Astrocyte (in vitro differentiated cells and primary cell): ENCODE measurements around the genes H3-7 and PPIAL4D.

DNA sequence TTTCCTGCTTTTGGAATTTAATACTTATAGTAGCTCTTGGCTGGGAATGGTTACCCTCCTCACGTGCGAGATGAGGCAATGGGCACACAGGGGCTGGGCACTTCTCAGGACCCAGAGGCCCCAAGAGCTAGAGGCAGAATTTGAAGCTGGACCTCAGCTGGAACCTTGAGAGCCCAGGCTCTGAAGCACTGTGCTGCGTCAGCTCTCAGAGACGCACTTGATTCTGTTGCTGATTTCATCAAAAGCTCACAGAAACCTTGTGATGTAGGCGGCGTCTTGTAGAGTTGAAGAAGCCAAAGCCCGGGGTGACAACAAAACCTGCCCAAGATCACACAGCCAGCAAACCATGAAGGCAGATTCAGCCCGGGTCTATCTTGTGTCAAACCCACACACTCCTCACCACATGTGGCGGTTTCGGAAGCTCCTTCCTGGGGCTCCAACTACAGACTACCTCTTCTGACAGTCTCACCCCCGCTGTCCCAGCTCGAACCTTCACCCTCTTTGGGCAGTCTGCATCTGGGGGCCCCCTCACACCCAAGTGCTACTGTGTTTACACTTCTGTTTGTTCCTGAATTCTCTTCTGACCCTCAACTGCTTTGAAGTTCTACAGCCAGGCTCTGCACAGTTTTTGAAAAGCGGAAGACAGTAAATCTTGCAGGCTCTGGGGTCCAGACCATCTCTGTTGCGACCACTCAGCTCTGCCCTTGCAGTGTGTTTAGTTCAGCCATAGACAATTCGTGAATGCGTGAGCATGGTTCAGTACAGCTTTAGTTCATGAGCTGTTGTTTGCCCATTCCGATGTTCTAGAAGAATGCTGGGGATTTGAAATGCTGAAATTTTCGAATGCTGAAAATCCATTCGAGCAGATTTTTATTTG is 50.4 kb downstream of the TENT5C start:
- PRO-cap = no peak
- RRBS, 2 experiments = 80 to 82% methylated on average over 2 of the region's 19 CpGs

DNA sequence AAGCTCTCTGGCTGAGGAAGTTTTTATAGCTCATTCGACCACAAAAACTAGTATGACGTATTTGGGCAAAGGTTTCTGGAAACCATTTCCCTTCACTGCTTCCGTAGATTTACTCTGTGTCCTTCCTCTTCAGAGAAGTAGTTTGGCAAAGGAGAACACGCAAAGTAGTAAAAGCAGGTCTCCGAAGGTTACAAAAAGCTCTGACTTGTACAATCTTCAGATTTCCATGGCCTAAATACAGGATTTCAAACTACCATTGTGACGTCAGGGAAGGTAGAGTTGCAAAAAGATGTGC is 145.2 kb downstream of the TBX15 start:
- PRO-cap = no peak
- RRBS, 2 experiments = no CpG with 5 or more reads among the region's 6 CpGs

- PRO-cap = no peak
- RRBS, 2 experiments = 9 to 12% methylated on average over 11 to 14 of the region's 52 CpGs
Observed at GRCh38 chr1:118984246-118985117, 3.7 kb downstream of the TBX15 start.

- PRO-cap = no peak
- RRBS, 2 experiments = no CpG with 5 or more reads among the region's 19 CpGs
Observed at GRCh38 chr1:118987034-118987336, 1.2 kb downstream of the TBX15 start.

- PRO-cap = no peak
- RRBS, 2 experiments = no CpG with 5 or more reads among the region's 4 CpGs
Observed at GRCh38 chr1:118988524-118988748, 293 bp upstream of the TBX15 start.

DNA sequence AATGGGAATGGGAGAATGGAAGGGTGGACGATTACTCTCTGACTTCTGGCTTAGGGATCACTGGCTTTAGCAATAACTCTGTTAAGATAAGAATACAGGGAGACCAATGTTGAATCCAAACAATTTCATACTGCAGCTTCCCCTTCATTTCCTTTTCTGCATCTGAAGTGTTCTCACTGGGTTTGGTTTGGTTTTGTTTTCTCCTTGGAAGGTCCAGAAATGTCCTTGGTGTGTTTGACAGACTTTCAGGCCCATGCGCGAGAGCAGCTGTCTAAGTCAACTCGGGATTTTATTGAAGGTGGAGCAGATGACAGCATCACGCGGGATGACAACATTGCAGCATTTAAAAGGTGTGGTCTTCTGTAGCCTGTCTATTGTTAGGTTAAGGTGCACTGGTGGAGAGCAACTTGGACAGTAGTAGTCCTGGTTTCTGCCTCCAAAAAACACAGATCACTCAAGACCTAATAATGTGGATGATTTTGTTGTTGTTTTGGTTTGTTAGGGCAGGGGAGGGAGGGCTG is 12.3 kb downstream of the HAO2 start:
- PRO-cap = no peak
- RRBS, 2 experiments = no CpG with 5 or more reads among the region's 6 CpGs

DNA sequence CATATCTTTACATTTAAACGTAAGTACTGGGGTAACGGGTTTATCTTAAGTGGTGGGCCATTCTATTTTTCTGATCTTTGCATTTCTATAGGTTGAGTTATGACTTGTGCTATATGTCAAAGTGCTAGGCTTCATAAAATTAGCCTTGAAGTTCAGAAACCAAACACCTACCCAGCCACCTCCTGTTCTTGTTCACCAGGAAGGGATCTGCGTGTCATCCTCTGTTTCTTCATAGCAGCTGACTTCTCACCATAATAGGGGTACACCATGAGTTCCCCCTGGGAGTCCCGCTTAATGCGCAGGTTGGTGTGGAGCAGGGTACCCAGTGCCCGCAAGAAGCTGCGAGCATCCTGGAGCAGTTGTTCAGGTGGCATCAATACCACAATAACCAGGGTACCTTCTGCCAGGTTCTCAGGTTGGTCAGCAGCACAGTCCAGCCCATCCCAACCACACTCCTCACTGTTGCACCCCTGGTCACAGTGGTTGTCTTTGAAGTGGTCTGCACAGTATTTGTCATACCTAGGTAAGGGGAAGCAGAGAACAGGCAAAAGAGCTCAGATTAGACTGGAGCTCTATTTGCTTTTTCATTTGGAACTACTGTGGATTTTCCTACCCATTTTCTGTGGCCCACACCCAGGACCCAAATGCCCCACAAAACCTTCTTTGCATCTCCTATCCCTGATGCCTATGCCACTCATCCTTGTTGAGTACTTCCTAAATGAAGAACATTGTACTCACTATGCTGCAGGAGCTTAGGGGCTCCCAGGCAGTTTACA is 27.3 kb upstream of the ADAM30 start:
- PRO-cap = no peak
- RRBS, 2 experiments = no CpG with 5 or more reads among the region's 7 CpGs

- PRO-cap = no peak
- RRBS, 2 experiments = no CpG with 5 or more reads among the region's 9 CpGs
Observed at GRCh38 chr1:120465949-120466455, 51.2 kb downstream of the NBPF8 start.

DNA sequence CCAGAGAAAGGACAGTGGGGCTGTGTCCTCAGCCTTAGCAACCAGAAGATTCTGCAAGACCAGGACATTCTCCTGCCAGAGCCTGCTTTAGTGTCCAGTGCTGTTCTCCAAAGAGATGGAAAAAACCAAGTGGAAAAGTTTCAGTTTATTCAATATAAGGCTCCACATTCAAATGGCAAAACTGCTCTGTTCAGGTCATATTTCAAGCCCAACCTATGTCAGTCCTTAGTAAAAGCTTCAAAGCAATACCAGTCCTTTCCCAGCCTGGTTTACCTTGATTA is 132.6 kb upstream of the NOTCH2NLR start:
- PRO-cap = no peak

- PRO-cap = no peak
- RRBS, 2 experiments = no CpG with 5 or more reads among the region's 15 CpGs
Observed at GRCh38 chr1:120620426-120620845, 103.3 kb upstream of the NOTCH2NLR start.

DNA sequence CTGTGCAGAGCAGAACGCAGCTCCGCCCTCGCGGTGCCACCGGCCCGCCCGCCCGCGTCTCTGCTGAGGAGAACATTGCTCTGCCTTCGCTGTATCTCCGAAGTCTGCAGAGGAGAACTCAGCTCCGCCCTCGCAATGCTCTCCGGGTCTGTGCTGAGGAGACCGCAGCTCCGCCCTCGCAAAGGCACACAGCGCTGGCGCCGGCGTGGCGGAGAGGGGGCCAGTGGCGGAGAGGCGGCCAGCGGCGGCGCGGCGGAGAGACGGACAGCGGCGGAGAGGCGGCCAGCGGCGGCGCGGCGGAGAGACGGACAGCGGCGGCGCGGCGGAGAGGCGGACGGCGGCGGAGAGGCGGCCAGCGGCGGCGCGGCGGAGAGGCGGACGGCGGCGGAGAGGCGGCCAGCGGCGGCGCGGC is 579.0 kb downstream of the H3-7 start:
- PRO-cap = no peak
- RRBS, 2 experiments = no CpG with 5 or more reads among the region's 63 CpGs

DNA sequence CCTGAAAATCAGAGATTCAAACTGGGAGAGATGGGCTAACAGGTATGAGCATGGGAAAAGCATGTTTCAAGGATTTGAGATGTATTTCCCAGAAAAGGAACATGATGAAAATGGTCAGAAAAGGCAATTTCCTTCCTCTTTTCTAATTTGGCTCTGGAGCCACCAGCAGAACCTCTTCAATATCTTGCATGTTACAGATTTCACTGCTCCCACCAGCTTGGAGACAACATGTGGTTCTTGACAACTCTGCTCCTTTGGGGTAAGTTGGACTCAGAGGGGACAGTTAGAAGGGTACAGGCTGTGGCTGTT is 31.3 kb downstream of the H3-7 start:
- PRO-cap = no peak

DNA sequence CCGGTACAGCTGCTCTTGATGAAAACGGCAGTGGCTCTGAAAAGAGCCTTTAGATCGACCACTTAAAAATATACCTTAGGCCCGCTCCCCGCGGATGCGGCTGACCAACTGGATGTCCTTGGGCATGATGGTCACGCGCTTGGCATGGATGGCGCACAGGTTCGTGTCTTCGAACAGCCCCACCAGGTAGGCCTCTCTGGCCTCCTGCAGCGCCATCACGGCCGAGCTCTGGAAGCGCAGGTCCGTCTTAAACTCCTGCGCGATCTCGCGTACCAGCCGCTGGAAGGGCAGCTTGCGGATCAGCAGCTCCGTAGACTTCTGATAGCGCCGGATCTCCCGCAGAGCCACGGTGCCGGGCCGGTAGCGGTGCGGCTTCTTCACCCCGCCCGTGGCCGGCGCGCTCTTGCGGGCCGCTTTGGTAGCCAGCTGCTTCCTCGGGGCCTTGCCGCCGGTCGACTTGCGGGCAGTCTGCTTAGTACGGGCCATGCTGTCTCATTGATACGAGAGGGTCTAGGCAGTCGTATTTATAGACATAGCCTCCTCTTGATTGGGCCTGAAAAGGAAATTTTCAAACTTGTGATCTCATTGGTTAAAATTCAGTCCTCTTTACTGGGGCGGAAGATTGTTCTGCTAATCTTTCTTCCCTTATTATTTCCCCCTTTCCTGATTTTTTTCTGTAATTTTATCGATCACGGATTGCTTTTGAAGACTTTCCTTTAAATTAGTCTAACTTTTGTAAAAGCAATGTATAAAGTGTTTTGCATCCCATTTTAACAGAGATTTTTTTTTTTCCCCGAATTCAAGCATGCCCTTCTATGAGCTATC is at the start of gene H3-7:
H3-7 (minus strand) TSS at position 497 of the 825 bp plus-strand sequence.
- PRO-cap = unidirectional peak, minus-strand start at position 497 of the sequence
- RRBS, 2 experiments = no CpG with 5 or more reads among the region's 51 CpGs

GRCh38 chr1:144460694-144460973 is 835 bp downstream of the NBPF15 start:
- PRO-cap = no peak
- RRBS, 2 experiments = 2 to 4% methylated on average over 6 of the region's 9 CpGs

GRCh38 chr1:145242076-145242448 is at the start of gene PPIAL4D:
Gene PPIAL4D (minus strand): TSS chr1:145242174.
- PRO-cap = no peak
- RRBS, 2 experiments = no CpG with 5 or more reads among the region's 4 CpGs

GRCh38 chr1:145282315-145282538 is 40.3 kb upstream of the PPIAL4D start:
- PRO-cap = no peak
- RRBS, 2 experiments = no CpG with 5 or more reads among the region's 10 CpGs

DNA sequence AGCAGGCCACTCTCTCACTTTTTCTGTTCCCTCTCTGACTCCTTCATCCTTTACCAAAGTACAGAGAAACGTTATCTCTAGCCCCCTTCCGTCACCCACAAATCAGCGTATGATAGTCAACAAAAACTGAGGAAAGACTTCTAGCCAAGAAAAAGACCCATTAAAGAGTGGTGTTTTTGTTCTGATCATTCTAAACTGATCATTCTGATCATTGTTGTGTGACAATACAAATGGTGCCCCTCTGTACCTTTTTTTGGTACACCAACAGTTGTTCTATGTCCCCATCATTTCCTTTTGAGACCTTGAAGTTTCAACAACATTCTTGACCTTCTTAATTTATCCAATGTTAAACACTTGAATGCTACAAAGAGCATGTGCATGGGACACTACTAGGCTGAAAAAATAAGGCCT is 25.2 kb downstream of the CD160 start:
- PRO-cap = no peak
- RRBS, 2 experiments = no CpG with 5 or more reads among the region's 3 CpGs

GRCh38 chr1:145797056-145797969 is 26.6 kb downstream of the RNF115 start:
- PRO-cap = no peak
- RRBS, 2 experiments = no CpG with 5 or more reads among the region's 5 CpGs

DNA sequence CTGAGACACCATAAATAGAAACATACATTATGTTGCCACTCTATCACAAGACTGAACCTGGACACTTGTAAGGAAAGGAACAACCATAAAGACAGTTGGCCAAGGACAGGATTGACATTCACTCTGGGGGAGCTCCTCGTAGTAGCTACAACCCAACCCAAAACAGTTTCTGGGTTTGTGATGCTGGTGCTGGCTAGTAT is 1.4 kb downstream of the RNF115 start:
- PRO-cap = no peak
- RRBS, 2 experiments = no CpG with 5 or more reads among the region's 1 CpG

GRCh38 chr1:145824572-145825035 is 604 bp downstream of the POLR3C start:
- PRO-cap = no peak
- RRBS, 2 experiments = no CpG with 5 or more reads among the region's 8 CpGs